ENCODE results near the genes ATF3 and RRP15.

DNA sequence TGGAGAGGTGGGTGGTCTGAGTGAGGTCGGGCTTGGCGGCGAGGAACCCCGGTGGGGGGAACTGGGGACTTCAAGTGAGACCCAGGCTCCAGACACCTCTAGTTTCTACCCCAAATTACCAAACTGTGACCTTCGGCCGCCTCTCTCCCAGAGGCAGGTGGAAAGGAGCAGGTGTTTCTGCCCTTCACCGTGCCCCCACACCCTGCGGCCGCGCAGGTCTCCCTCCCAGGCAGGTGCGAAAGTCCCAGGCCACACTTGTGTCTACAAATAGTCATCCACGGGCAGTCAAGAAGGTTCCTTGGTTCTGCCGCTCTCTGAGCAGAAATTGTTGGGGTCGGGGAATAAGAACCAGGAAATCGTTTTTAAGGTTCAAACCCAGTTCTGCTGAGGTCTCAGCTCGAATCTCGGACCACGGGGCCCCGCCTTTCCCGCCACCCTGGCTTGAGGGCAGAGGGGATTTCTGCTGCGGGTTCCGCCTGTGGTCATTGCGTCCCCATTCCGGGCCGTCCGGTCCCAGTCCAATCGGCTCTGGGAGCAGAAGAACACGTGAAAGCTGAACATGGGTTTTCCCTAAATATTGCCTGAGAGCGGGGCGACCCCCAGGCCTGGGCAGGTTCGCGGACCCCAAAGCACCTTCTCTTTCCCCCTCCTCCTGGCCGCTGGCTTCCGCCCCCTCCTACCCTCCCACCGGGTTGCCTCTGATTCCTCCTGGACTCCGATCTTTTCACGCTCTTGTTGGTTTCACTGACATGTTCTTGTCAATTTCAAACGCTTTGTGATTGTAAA lies 1.2 kb upstream of the ATF3 start:
- PRO-cap, result no peak
- RAMPAGE, long total RNA, result no peak

GRCh38 chr1:212608622-212609693 lies at the start of gene ATF3:
Gene ATF3 (plus strand): TSS chr1:212608761.
- PRO-cap, result bidirectional peak, plus-strand start at chr1:212608670, minus-strand start at chr1:212608480; bidirectional peak, plus-strand start at chr1:212608761, minus-strand start at chr1:212608826
- RAMPAGE, long total RNA, result no peak

- PRO-cap, result no peak
- RAMPAGE, long total RNA, result no peak
Observed at GRCh38 chr1:212610238-212611234, 2.0 kb downstream of the ATF3 start.

DNA sequence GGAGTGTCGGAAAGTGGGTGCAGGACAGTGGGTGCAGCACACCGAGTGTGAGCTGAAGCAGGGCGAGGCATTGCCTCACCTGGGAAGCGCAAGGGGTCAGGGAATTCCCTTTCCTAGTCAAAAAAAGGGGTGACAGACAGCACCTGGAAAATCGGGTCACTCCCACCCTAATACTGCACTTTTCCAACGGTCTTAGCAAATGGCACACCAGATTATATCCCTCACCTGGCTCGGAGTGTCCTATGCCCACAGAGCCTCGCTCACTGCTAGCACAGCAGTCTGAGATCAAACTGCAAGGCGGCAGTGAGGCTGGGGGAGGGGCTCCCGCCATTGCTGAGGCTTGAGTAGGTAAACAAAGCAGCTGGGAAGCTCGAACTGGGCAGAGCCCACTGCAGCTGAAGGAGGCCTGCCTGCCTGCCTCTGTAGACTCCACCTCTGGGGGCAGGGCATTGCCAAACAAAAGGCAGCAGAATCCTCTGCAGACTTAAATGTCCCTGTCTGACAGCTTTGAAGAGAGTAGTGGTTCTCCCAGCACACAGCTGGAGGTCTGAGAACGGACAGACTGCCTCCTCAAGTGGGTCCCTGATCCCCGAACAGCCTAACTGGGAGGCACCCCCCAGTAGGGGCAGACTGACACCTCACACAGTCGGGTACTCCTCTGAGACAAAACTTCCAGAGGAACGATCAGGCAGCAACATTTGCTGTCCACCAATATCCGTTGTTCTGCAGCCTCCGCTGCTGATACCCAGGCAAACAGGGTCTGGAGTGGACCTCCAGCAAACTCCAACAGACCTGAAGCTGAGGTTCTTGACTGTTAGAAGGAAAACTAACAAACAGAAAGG lies 34.1 kb downstream of the GARIN4 start:
- PRO-cap, result no peak
- RAMPAGE, long total RNA, result no peak

- PRO-cap, result no peak
- RAMPAGE, long total RNA, result no peak
Observed at GRCh38 chr1:212671287-212672021, 28.2 kb downstream of the BATF3 start.

DNA sequence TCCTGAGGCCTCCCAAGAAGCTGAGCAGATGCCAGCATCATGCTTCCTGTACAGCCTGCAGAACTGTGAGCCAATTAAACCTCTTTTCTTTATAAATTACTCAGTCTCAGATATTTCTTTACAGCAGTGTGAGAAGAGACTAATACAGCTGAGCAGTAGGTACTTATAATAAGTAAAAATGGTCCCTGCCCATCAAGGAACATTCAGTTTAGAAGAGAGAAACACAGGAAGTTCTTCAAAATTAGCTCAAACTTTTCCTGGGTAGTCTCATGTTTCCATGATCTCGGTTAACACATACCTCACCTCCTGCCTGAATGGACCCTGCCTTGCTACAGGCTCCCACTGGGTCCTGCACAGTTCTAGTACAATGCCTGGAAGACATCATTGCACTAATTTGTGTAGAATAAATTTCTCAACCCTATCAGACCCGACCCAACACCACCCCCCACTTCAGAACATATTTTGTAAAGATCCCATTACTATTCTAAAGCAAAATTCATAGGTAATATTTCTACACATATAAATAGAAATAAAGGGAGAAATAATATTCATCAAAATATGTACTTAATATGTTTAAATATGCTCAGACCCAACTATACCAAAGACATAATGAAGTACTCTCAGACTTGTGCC lies 42.1 kb upstream of the BATF3 start:
- PRO-cap, result no peak
- RAMPAGE, long total RNA, result no peak

GRCh38 chr1:212979204-212979846 lies 29.0 kb downstream of the VASH2 start:
- PRO-cap, result no peak
- RAMPAGE, long total RNA, result no peak

DNA sequence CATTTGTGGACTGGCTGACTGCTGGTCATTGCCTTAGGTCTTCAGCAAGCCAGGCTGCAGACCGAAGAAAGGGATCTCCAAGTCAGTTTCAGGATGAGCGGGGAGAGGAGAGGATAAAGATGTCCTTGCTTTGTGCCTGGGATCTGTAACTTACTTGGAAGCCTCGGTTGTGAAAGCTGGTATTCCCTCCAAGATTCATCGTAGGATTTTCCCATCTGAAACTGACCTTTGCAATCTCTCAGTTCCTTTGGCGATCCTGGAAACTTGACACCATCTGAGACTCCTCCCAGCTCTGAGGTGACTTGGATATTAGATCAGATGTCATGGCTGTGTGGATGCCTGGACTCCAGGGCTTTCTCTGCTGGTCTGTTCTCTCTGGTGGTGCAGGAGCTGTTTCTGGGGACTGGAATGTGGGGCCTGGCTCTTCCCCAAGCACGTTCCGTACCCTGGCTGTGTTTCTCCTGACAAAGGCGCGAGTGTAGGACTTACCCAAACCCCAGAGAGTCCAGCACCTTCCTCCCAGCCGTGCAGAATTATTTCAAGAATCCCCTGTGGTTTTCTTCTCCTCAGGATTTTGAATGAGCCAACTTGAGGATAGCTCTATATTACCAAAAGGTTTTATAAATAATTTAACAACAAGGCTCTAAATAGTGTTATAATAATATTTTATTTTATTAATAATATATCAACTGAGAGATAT lies 252.2 kb downstream of the RPS6KC1 start:
- PRO-cap, result no peak
- RAMPAGE, long total RNA, result no peak

DNA sequence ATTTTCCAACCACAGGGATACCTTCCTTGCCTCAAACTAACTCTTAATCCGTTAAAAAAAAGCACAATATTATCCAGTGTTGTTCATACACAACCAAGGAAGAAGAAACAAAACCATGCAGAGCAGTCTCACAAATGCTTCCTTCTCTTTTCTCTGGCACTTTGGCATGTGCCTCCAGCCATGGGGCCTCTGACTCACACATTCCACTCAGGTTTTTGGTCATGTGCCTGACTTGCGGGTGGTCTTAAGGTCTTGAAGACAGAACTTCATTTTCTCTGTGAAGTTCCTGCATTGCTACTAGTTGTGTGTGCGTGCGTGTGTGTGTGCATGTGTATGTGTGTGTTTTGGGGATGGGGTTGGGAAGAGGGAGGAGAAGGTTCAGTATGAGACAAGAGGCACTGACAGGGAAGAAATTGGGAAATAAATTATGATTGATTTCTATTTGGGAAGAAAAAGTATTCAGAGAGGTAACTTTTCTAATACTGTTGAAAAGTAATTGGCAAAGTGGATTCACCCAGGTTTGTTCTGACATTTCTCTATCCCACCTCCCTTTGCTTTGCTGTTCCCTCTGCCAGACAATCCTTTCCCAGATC lies 276.3 kb downstream of the RPS6KC1 start:
- PRO-cap, result no peak
- RAMPAGE, long total RNA, result no peak

DNA sequence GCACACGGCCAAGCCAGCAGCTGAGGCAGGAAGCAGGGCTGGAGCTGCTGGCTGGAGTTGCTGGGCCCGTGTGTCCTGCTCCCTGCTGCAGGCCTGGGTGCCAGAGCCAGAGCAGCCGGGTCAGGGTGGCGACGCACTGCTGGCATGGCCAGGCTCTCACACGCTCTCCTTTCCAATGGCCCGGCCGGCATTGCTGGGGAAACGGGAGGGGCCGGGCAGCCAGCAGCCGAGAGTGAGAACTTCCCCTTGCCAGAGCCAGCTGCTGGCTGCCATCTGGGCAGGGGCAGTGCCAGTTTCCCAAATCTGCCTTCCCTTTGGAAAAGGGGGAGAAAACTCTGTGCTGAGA lies 82.4 kb upstream of the PROX1 start:
- PRO-cap, result no peak
- RAMPAGE, long total RNA, result no peak

GRCh38 chr1:214216627-214217181 lies 64.3 kb upstream of the SMYD2 start:
- PRO-cap, result no peak
- RAMPAGE, long total RNA, result no peak

DNA sequence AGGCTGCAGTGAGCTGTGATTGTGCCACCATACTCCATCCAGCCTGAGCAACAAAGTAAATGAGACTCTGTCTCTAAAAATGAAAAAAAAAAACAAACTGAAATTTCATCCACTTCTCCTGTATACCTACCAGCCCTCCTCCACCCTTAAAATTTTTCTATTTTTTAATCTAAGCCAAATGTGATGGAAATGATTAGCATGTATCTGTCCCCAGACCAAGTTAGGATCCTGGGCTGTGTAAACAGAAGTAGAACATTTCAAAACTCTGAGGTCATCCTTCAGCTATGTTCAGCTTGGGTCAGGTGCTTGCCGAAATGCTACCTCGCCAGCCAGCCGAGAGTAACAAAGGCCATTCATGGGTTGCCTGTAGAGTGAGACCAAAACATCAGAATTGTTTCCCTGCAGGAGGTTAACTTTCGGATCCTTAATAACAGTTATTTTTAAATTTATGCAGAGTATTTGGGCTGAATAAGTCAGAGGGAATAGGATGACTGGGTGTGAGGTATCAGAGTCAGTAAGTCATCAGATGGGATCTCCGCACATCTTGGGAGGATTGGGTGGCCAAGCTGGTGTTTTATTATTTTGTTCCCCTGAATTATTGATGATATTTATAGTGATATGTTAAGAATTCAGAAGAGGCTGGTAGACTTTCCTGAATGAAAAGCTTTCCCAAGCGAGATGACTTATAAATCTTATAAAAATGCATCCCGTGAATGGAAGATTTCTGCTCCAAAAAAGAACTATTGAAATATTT lies 35.6 kb downstream of the SMYD2 start:
- PRO-cap, result no peak
- RAMPAGE, long total RNA, result no peak

GRCh38 chr1:214548858-214549430 lies 2.5 kb downstream of the PTPN14 start:
- PRO-cap, result no peak
- RAMPAGE, long total RNA, result no peak

- PRO-cap, result no peak
- RAMPAGE, long total RNA, result no peak
Observed at GRCh38 chr1:215620501-215621589, 53.7 kb downstream of the KCTD3 start.

GRCh38 chr1:216311332-216311970 lies 111.8 kb downstream of the USH2A start:
- PRO-cap, result no peak
- RAMPAGE, long total RNA, result no peak

GRCh38 chr1:216531254-216531793 lies 108.1 kb upstream of the USH2A start:
- PRO-cap, result no peak
- RAMPAGE, long total RNA, result no peak

DNA sequence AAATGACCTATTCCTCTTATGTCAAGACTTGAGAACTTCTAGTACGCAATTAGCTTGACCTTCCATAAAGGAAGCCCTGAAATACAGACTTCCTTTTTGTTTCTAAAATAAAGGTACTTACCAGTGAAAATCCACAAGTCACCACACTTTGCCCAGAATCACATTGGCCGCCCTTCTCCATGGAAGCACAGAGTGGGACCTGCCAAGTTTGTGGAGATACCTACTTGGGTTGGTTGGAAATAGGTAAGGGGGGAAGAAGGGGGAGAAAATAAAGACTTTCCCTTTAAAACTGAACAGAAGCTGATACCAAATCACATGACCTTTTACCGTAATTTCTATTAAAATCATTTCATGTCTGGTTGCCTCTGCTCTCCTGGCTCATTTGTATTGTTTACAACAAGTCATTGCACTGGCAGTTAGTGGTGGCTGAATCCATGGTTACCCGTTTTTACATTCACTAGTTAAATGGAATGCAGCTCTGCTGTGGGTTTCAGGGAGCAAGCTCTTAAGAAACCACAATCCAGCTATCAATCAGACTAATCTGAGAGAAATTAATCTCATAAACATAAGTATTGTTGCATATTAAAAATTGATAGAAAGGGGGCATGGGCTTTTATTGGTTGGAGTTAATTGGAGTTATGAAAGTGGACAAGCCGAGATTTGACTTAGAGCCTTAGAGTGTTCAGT lies 353.6 kb upstream of the ESRRG start:
- PRO-cap, result no peak
- RAMPAGE, long total RNA, result no peak

- PRO-cap, result no peak
- RAMPAGE, long total RNA, result no peak
Observed at GRCh38 chr1:217088369-217089395, 365.5 kb upstream of the ESRRG start.

GRCh38 chr1:218284416-218285806 lies at the start of gene RRP15:
Gene RRP15 (plus strand): TSS chr1:218285293.
- PRO-cap, result bidirectional peak, plus-strand start at chr1:218285293, minus-strand start at chr1:218285209
- RAMPAGE, long total RNA, result start-site peak on the plus strand at chr1:218285292-218285350, 381 and 45 reads in 2 replicates

GRCh38 chr1:218446852-218447352 lies 101.8 kb downstream of the TGFB2 start:
- PRO-cap, result no peak
- RAMPAGE, long total RNA, result no peak